ENCODE results near the gene ZC2HC1C.

DNA sequence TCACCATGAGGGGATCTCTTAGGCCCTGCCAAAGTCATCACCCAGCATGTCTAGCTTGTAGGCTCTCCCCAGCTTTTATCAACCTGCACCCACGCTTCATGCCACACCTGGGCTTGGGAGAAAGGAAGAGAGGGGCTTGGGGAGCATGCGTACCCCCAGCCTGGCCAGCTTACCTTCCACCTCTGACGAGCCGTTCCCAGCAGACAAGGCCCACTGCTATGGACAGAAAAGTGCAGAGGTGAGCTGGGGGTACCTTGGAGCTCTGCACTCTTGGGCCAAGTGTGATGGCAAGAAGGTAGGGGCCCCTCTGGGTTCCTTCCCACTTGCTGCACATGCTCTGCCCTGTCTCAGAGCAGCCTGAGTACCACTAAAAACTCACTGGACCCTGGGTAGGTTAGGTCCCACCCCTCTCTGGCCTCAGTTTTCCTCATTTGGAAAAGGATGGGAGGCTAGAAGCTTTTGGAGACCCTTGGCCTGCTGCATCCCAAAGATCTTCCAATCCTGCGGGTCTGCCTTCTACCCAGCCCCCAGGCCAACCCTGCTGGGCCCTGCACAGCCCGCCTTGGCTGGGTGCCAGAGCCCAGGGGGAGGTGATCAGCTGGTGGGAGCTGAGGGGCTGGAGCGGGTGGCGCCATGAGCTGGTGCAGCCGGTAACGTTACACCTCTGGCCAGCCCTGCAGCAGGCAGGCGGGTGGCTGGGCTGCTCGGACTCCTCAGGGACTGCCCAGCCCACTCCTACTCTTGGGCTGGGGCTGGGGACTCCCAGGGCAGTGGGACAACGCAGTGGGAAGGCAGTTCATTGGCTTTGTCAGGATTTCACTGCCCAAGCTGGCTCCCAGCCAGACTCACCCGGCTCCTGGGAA is 1.4 kb downstream of the PGF start:
- RRBS = 57% methylated on average over 1 of the region's 14 CpGs

DNA sequence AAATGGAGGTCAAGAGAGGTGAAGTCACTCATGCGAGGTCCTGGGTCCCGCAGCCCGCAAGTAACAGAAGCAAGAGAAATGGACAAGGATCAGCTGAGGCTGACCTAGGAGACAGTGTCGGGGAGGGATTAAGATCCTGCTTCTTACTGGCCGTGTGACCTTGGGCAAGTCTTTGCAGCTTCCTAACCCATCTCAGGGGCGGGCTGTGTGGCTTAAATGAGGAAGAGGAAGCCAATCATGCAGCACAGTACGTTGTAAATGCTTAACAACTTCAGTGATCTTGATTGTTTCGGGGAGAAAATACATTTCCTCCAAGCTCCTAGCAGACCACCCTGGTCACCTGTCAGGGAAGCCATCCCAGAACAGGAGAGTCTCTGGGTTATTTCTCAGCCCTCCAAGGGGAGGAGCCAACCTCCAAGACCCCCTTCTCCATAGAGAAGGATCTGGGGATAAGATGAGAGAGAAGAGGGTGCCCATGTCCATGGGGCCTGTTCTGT is 7.2 kb upstream of the PGF start:
- RRBS = no CpG with 5 or more reads among the region's 8 CpGs

DNA sequence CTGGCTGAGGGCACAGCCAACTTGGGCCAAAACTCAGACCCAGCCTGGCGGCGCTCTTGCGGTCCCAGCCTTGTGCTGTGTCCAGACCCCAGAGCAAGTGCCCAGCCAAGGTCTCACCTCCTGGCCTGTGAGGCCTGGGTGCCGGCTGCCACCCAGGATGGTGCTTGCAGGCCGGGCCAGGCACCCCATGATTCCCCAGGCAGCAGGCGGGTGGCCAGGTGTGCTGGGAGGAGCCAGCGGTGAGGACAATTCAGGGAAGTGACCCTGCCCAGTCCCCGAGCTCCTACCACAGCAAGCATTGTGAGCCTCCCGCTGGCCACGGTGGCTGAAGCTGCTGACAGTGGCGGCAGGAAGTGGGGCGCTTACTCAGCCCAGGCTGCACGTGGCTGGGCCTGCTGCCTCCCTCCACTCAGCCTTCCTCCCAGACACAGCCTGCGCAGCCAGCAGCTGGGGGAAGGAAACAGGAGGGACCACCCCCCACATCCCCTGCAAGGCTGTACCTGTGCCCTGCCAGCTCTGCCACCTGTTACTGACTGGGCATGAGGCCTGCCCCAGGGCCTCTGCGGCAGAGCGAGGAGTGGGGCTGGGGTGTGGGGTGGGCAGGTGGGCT is 17.8 kb upstream of the PGF start:
- RRBS = no CpG with 5 or more reads among the region's 16 CpGs

DNA sequence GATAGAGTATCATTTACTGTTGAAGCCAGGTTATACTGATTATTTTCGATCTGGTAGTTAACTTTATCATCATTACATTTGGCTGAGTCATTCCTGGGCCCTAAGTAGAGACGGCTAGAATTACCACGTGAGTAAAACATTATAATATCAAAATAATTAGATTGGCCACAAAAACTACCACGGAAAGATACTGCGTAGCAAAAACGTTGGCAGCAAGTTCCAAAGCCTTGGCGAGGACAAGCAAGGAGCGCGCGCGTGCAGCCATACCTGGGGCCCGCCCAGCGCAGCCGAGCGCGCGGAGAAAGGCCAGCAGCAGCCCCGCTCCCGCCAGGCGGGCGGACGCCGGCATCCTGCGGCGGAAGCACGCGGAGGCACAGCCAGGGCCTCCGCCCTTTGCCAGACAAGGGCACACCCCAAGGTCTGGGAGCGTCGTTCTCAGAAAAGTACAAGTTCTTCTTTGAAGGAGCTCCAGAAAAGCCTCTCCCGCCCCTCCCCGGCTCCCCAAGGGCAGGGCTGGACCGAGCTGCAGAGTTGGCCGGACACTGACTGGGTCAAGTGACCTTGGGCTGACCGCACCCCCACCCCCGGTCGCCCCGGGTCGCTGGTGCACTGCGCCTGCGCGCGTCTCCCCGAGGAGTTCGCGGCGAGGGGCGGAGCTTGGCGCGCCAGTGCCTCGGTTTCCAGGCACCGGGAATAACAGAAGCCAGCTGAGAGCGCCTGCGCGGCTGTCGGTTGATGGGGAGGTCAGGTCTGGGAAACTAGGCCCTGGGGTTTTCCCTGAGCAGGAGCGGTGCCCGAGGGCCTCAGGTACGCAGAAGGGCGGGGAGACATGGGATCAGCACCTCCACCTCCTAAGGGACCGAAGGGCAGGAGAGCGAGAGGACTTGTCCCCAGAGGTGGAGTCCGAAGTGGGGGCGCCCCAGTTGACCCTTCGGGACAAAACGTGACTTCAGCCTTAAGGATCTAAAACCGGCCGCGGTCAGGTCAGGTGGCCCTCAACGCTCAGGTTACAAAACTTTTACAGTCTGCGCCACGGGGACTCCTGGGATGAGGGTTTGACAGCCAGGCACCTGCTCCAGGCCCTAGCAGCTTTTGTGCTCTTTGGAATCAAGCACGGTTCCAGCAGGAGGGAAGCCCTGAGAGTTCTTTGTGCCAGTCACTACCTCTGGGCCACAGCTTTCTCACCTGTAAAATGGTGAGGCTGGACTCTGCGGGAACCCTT is at the start of gene ZC2HC1C:
Gene ZC2HC1C, plus strand, starts transcription at position 699 of the 1,222 bp plus-strand sequence.
- RRBS = 37% methylated on average over 15 of the region's 74 CpGs

DNA sequence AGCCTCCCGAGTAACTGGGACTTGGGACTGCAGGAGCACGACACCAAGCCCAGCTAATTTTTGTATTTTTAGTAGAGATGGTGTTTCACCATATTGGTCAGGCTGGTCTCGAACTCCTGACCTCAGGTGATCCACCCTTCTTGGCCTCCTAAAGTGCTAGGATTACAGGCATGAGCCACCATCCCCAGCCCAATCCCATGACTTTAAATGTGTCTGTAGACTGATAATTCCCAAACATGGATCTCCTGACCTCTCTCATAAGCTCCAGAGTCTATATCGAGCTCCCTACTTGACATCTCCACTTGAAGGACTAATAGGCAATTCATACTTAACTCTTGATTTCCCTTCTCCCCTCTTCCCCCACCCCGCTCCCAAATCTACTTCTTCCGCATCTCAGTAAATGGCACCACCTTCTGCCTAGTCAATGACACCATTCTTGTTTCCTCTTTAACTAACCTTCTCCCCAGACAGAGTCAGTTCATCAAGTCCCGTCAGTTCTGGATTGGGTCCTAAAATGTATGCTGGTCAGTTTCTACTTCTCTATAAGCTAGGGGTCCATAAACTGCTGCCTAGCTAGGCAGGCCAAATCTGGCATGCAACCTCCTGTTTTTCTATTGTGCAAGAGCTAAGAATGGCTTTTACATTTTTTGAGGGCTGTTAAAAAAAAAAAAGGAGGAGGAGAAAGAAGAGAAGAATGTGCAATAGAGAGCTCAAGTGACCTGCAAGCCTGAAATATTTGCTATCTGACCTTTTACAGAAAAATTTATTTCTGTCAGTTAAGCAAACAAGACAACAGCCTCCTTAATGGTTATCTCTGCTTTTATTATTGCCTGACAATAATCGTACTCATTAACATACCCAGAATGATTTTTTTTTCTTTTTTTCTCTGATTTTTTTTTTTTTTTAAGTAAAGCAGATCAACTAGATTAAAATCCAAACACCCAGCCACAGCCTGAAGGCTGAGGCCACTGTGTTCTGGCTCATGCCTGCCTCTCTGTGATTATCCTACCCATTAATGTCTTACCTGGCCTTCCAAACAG is 6.3 kb upstream of the TMED10 start:
- RRBS = no CpG with 5 or more reads among the region's 8 CpGs

DNA sequence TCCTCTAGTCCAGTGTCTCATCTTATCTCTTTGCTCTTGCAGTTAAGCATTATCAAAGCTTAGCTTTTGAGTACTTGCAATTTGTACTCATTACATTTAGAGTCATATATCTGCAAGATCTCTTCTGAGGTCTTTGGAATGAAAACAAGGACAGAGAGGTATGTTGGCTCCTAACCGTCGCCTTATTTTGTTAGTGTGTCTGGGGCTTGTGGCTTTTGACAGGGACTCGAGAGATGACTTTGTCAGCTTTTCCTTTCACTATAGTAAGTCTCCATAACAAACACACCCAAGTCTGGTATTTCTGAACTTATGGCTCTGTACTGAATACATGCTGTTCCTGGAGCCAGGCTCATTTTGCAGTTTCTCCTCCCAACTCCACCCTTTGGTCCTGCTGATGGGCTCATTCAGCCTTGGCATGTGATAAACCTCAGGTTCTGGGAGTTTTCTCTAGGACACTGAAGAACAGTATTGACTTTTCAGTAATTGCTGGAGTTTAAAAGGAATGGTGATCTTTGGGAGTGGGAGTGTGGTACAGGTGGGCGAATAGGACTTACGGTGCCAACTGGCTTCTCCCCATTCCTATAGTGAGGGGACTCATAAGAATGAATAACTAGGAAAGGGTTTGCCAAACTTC is 27.7 kb upstream of the TMED10 start:
- RRBS = no CpG with 5 or more reads among the region's 5 CpGs

DNA sequence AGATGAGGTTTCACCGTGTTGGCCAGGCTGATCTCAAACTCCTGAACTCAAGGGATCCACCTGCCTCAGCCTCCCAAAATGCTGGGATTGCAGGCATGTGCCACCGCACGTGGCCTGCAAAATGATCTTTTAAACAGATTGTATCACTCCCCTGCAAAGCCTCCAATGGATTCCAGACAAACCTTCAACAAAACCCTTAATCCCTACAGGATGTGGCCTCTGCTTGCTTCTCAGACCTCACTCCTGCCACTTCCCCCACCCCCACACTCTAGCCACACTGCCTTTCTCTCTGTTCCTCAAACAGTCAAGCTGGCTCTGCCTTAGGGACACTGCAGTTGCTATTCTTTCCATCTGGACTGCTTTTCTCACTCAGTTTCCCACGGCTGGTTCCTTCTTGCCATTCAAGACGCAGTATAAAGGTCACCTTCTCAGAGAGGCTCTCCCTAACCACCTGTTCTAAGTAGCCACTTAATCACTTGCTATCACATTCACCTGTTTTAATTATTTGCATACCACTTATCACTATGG is 47.3 kb upstream of the TMED10 start:
- RRBS = no CpG with 5 or more reads among the region's 5 CpGs

DNA sequence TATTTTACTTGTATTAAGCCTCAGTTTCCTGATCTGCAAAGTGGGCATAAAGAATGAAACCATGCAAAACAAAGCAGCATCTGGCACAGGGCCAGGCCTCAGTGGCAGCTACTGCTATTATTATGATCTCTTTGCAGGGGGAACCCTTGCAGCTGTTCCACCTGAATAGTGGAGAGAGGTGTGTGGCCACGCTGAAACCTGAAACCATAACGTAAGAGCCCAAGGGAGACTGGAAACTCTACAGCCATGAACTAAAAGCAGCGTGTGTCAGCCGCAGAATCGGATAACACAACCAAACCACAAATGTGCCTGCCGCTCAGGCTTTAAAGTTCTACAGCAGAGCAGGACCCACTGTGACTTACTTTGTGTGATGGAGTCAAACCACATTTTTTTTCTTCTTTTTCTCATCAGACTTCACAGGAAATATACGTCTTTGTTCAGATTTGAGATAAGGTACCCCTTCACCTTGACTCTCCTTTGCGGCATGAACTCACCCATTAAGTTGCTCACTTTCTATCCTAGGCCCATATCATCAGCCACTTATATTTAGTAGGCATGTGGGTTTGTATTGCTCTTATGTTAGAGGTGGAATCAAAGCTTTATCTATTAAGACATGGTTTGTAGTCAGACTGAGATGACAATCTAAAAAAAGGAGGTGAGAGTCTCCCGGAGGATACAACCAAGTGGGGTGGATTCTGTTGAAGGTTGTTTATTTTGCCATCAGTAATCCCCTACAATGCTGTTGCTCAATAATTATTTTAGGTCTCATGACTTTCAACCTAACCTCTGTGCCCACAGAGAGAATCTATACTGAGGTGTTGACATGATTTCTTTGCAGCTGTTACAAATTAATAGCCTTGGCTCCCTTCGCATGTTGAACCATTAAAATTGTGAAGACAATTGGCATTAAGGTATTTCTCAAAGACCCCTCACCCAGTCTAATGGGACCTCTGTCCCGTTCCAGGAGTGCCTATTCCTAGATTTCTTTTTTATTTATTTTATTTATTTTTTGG is 28.9 kb upstream of the FOS start:
- RRBS = no CpG with 5 or more reads among the region's 11 CpGs

DNA sequence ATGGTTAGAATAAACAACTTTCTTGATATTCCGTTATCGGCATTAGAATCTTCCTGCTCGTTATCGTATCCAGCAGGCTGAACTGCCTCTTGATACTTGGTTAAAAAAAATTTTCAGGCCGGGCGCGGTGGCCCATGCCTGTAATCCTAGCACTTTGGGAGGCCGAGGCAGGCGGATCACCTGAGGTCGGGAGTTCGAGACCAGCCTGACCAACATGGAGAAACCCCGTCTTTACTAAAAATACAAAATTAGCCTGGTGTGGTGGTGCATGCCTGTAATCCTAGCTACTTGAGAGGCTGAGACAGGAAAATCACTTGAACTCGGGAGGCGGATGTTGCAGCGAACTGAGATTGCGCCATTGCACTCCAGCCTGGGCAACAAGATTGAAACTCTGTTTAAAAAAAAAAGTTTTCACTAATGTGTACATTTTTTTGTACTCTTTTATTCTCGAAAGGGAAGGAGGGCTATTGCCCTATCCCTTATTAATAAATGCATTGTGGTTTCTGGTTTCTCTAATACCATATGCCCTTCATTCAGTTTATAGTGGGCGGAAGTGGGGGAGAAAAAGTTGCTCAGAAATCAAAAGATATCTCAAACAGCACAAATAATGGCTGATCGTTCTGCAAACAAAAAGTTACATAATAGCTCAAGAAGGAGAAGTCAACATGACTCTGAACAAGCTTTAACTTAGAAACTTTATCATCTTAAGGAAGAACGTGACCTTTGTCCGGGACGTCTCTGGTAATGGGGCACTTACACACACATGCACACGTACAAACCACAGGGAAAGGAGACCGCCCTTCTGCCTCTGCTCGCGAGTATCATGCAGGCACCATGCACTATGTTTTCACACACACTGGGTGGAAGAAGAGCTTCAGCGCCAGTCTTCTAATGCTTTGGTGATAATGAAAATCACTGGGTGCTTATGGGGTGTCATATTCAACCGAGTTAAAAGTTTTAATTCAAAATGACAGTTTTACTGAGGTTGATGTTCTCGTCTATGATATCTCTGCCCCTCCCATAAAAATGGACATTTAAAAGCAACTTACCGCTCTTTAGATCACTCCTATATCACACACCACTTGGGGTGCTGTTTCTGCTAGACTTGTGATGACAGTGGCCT is 4.4 kb downstream of the FOS start:
- RRBS = no CpG with 5 or more reads among the region's 30 CpGs

DNA sequence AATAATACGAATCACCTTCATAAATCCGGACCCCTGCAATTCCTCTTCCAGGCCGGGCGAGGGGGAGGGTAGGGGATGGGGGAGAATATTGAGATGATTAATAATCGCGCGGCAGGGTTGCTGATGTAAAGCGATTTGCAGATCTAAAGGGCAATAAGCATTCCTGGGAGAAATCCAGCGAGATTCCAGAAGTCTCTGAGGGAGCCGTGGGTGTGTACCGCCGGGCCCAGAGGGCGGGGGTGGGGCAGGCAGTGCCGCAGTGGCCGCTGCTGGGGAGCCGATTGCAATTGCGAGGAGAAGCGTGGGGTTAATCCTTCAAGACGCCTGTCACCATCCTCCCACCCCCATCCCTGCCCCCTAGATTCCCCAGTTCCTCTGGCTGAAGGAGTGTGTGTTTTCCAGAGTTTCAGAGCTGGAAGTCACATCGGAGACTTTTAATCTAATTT is 16.4 kb downstream of the FOS start:
- RRBS = no CpG with 5 or more reads among the region's 20 CpGs

DNA sequence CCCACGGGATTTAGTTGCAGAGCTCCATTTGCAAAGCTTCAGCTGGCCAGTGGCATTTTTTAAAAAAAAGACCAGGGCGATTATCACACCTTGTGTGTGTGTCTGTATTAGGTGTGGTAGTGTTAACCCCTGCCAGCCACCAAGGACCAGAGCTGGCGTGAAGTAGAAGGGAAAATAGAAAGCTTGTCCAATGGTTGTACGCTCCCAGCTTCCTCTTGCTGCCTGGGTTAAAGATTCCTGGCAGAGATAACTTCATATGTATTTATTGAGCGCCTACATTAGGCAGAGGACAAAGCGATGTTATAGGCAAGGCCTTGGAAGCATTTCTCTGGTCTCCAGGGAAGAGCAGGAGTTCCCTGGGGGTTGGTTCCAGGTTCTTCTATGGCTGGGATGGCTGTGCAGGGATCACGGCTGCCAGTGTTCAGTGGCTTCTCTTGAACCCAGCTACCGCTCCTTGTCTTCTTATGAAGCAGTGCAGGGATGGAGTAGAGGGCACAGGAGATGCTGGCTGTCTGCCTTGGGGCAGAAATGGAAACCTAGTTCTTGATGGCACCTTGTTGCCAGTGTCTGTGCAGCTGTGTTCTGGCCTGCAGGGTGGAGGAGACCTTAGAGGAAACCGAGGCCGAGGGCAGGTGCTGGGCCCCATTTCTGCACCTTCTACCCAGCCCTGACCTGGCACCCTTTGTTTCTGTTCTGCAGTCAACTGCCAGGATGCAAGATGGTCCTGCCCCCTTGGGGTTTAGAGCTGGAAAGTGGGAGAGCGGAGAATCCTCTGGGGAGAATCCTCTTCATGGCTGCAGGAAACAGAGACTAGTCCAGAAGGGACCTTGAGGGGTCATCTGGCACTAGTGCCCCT is 3.4 kb downstream of the JDP2 start:
- RRBS = no CpG with 5 or more reads among the region's 11 CpGs

DNA sequence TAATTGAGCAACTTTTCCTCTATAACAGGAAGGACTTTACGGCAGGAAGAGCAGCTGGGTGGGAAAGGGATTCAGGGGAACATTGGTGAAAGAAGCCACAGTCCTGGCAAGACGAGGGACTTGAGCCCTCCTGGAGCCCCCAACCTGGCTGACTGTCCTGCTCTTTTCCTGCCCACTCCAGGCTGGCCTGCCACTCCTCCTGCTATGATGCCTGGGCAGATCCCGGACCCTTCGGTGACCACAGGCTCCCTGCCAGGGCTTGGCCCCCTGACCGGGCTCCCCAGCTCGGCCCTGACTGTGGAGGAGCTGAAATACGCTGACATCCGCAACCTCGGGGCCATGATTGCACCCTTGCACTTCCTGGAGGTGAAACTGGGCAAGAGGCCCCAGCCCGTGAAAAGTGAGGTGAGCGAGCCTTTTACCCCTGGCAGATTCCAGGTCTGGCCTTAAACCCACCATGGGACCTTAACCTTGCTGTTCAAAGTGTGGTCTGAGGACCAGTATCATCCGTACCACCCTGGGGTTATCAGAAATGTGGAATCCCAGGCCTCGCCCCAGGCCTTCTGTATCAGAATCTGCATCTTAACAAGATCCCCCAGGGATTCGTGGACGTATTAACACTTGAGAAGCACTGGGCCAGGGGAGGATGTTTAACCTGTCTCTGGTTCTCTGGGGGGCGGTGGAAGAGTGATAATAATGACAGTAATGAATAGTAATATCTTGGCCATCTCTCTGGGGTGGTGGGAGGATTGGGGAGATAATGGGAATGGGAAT is 10.1 kb downstream of the JDP2 start:
- RRBS = 93% methylated on average over 3 of the region's 16 CpGs

DNA sequence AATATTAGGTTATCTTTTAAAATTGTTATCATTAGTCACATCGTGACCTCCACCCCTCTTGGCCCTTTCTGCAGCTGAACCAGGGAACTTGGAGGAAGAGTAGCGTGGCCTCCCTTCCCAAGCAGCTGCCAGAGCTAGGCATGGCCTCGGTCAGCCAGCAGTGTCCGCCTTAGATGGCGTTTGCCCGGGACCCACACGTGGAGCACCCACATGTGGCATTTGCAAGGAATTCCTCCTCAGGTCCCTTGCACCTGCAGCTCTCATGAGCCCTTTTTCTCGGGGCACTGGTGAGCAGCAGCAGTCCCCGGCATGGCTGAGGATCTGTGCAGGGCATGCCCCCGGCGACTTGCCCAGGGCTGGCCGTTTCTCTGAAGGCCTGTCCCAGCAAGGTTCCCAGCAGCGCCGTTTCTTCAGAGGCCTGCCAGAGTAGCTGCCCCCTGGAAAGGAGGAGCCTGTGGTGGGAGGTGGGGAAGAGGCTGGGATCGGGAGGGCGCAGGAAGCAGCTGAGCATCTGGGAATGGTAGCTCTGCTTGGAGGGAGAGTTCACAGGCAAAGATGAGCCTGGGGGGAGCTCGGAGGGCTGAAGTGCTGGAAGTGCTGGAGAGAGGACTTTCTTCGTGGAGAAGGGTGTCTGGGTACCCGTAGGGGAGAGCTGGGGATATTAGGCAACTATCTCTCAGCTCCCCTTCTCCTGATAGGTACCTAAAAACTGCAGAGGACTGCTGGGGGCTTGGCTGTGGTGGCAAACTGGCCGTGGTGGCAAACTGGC is 10.9 kb downstream of the JDP2 start:
- RRBS = 80% methylated on average over 4 of the region's 20 CpGs

DNA sequence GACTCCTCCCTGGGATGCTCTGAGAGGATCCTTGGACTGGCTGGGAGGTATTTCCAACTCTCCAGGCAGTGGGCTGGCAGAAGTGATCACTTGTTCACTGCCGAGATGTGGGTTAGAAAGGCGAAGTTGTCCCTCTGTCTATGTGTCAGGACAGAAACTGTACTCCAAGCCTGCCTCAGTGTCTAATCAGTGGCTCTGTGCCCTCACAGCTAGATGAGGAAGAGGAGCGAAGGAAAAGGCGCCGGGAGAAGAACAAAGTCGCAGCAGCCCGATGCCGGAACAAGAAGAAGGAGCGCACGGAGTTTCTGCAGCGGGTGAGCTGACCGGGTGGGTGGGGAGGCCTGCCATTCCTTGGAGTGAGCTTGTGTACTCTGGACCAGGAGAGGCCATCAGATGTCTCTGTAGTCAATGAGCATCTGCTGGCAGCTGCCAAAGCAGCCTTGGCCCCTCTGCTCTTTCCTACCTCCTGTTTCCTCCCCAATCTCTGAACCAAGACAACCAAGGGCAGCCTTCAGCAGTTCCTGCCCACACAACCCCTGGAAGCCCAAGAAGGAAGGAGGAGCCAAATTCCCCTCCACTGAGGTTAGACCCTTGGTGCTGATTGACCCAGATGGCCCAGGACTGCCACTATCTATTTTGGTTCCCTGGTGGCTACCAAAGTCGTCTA is 33.5 kb downstream of the JDP2 start:
- RRBS = over 99% methylated on average over 5 of the region's 13 CpGs

- RRBS = no CpG with 5 or more reads among the region's 30 CpGs
These were observed 41.5 kb downstream of the JDP2 start for GRCh38 chr14:75469007-75469950.

DNA sequence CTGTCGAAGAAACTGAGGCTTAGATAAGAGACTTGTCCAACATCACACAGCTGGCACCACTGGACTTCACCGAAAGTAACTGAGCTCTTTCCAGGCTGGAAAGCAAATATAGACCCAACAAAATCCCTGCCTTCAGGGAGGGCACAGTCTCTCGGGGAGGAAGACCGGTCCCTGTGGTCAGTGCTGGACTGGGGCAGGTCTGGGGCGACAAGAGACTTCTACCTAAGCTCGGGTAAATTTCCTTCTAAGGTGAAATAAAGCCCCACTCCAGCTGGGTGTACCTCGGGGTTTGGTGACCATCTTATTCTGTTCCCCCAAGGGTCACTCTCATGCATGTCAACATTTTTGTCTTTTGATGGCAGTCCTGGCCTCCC is 43.2 kb upstream of the BATF start:
- RRBS = no CpG with 5 or more reads among the region's 7 CpGs

- RRBS = no CpG with 5 or more reads among the region's 4 CpGs
These were observed 21.0 kb downstream of the BATF start for GRCh38 chr14:75543242-75543728.

- RRBS = no CpG with 5 or more reads among the region's 14 CpGs
These were observed 26.9 kb downstream of the FLVCR2 start for GRCh38 chr14:75604925-75606045.

GRCh38 chr14:75648084-75648968 is 12.3 kb downstream of the ERG28 start:
- RRBS = no CpG with 5 or more reads among the region's 9 CpGs

GRCh38 chr14:75994943-75996202 is 9.8 kb downstream of the IFT43 start:
- RRBS = no CpG with 5 or more reads among the region's 19 CpGs